ENCODE measurements around a stretch of chr1.

- PRO-cap, result no peak
Observed at GRCh38 chr1:33010524-33010832, 26.2 kb downstream of the AK2 start.

DNA sequence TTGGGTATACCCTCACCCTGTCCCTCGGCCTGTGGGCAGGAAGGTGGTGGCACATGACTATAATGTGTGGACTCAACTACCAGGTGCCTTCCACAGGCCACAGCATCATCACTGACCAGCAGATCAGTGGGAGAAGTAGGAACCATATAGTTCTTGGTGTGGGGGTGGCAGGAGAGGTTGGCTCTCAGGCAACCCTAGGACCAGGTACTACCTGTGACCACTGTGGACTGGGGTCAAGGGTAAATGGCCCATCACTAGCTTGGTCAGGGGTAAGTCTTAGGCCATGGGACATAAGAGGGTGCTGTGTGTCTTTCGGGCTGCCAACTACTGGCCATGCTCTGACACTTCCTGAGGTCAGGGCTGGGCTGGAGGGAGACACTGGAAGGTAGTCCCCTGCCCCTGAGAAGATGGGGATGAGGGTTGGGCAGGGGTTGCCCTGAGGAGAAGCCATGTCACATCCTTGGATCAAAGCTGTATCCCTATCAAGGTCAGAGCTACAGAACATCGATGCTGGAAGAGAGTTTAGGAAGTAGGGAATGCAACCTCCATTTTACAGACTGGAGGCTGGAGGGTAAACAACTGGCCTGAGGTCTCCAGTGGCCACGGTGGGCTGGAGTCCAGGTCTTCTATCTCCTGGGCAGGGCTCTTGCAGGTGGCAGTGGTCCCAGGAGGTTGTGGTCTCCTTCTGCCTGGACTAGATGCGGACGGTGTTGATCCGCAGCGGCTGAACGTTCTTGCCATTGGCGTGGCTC, 35.2 kb downstream of the TRIM62 start:
- PRO-cap, result no peak

GRCh38 chr1:33219962-33220342, 36.3 kb upstream of the ZNF362 start:
- PRO-cap, result no peak

- PRO-cap, result no peak
Observed at GRCh38 chr1:33299719-33300687, 20.9 kb downstream of the A3GALT2 start.

- PRO-cap, result no peak
Observed at GRCh38 chr1:34166754-34167341, 1.8 kb upstream of the CSMD2 start.

DNA sequence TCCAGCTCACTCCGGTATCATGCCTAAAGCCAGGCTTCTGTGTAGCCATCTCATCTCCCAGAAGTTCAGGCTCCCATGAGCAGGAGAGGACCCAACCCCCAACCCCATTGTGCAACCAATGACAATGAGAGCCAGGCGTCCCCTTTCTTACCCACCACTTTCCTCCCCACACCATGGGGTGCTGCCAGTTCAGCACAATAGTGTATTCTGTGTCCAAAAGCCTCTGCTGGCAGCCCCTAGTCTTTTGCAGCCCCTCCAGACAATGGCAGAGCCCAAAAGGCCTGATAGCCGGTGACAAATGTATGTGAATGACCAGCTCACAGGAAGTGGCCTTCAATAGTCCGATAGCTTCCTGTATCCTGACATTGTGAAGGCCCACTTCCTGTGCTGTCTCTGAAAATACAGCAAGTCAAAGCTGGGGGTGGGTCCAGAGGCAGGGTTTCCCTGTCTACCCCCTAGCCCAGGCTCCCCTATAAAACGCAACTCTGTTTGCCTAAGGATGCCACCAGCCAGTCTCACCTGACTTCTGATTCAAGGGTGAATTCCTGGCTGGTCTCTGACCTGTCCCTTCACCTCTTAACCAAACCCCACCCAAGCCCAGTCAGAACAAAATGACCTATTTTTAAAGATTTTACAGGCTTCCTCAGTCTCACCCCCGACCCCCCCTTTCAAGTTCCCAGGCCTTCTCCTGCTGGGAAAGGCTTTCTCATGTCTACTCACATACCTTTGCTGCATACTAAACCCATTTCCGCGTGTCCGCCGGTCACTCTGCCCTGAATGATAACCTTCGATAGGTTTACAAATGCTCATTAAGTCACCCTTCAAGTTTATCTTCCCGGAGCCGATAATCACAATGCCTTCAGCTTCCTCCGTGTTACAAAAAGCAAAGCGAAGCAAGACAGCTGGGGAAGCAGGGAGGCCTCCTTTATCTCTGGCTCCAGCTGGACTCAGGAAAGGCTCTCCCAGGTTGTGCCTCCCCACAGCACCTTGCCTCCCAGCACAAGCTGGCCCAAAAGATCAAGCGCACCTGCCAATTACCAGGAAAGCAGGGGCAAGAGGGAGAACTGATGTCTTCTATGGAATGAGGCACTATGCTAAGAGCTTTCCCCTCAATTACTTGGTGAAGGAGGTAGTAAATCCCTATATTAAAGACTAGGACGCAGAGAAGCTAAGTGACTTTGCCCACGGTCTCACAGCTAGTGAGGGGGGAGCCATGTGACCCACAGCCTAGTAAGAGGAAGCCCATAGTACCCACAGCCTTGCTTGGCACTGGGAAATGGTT, 16.2 kb downstream of the SMIM12 start:
- PRO-cap, result no peak

GRCh38 chr1:34845390-34845795, 14.2 kb downstream of the SMIM12 start:
- PRO-cap, result no peak

GRCh38 chr1:34851445-34851809, 8.1 kb downstream of the SMIM12 start:
- PRO-cap, result no peak

DNA sequence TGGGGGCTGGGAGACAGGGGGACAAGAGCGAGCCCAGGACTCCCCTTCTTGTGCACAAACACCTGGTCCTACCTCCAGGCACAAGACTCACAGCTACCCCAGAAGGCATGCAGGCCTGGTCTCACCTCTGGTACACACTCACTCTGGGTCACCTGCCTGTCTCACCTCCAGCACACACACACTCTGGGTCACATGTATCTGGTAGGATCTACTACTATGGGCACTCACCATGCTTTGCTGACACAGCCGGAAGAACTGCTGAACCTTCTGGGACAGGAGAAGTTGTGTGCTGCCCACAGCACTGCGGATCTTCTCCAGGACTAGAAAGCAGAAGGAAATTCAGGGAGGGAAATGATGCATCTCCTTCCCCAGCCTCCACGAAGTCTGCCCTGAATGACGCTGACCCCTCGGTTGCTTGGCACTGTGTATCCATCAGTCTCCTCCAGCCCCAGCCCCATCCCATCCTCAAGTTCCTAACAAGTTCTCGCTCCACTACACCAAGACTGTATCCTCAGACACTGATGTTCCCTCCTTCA, 7.8 kb upstream of the SMIM12 start:
- PRO-cap, result no peak

DNA sequence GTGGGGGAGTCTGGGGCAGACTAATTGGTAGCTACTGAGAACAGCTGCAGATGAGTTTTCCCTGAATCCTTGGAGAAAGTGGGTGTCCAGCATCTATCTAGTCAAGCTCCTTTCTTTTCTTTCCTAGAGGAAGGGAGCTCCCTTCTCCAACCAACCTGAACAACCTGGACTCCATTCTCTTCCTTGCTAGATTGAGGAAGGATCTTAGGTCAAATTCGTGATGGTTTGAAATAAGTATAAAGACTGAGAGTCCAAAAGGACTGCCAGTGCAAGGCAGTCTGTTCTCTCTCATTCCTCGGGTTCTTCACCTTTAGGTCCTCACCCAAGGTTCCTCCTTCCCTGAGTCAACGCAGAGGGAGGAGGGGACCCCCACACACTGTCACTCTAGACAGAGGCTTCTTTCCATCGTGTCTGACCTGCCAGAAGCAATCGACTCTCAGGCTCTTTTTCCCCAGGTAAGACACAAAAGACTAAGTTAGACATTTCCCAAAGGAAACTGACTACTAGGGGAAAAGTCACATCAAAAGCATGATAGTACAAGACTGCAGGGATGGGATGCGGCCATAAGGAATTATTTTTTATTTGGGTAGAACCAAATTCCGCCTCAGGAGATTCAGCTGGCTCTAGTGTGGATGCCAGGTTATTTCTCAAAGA, 12.2 kb downstream of the TMEM35B start:
- PRO-cap, result no peak

DNA sequence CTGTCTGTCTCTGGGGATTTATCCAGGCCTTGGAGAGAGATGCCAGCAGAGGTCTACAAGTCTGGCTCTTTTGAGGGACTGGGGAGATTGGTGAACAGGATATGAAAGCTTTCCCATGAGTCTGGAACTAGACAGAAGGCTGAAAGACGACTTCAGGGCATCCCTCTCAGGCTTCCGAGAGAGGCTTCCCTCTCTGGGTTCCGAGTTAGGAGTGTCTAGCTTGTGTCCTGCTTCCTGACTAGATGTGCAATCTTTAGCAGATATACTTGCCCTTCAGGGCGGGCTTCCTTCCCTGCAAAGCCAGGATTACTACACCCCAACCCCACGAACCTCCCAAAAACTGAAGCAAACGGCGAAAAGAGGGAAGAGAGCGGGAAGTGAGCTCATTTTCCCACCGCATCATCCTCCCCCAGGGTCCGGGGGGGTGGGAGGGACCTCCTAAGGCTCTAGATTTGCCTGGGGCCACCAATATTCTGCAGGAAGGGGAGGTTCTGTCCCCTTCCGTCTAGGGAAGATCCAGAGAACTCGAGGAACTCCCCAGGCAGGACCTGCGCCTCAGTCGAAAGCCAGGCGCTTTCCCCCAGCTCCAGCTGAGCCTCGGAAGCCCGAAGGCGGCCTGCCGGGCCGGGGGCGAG, 532 bp downstream of the TMEM35B start:
- PRO-cap, result no peak

DNA sequence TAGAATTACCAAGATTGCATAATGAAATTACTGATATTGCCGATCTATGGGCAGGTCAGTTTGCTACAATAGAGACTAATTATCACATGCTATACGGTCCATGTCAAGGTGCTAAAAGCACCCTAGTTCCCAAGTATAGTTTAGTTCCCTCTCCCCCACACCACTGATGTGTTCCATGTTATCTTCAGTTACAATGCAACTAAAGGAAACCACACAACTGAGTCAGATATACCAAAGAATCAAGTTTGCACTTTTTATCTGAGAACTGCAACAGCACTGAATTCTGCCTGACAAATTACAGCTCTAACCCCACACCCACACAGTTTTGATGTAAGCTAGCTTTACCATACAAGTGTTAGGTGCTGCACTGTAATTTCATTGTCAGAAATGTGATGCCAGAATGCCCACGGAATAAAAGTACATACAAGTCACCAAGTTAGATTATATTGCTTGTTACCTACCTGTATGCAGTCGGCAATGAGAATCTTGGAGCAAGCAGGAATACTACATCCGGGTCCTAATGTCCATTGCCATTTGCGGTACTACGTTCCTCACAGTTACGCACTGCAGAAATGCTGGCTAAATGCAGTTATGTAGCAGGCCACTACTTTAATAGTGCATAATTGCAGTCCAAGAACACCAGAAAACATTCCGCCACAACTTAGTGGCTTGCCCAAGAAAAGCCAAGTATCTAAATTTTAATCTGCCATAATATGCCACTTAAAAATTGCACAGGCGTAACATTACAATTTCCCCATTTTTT, 12.1 kb downstream of the SFPQ start:
- PRO-cap, result unidirectional peak, minus-strand start at position 323 of the sequence; unidirectional peak, minus-strand start at position 648 of the sequence

- PRO-cap, result no peak
Observed at GRCh38 chr1:35524998-35525637, 32.1 kb downstream of the KIAA0319L start.

- PRO-cap, result no peak
Observed at GRCh38 chr1:35595716-35596214, 22.7 kb downstream of the TFAP2E start.

- PRO-cap, result no peak
Observed at GRCh38 chr1:36066513-36067209, 17.2 kb upstream of the TEKT2 start.

- PRO-cap, result no peak
Observed at GRCh38 chr1:36135908-36137008, 11.2 kb upstream of the COL8A2 start.

DNA sequence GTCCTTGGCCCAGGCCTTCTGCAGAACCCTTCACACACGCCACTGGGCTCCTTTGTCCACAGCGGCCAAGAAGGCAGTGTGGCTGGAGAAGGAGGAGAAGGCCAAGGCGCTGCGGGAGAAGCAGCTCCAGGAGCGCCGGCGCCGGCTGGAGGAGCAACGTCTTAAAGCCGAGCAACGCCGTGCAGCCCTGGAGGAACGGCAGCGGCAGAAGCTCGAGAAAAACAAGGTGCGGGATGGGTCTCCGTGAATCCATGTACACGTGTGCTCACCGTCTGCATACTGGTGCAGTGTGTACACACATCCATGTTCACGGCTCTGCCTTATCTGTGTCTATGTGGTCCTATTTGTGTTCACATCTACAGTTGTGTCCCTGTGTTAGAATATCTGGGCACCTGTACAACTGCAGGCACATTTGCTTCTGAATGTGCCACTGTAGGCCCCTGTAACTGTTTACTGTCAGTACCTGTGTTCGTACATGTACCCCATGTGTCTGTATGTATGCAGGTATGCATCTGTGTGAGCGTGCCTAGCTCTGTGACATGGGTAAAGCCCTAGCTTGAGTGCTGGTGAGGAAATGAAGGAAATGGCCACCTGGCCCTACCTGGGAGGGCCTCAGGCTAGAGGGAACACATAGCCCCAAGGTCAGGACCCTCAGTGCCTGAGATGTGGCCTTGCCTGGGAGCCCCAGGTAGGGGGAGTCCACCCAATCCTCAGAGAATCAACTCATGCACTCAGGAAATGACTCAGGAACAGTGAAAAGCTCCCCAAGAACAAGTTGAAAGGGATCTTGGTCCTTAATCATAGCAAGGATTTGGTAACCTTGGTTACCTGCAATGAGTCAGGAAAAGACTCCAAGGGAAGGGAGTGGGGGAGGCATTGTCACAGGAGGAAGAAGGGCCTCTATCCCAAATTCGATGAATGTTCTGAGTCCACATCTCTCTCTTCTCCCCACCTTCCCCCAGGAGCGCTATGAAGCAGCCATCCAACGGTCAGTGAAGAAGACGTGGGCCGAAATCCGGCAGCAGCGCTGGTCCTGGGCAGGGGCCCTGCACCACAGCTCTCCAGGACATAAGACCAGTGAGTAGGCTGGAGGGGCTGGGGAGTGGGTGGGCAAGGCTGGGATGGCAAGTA, 16.8 kb downstream of the MAP7D1 start:
- PRO-cap, result no peak

DNA sequence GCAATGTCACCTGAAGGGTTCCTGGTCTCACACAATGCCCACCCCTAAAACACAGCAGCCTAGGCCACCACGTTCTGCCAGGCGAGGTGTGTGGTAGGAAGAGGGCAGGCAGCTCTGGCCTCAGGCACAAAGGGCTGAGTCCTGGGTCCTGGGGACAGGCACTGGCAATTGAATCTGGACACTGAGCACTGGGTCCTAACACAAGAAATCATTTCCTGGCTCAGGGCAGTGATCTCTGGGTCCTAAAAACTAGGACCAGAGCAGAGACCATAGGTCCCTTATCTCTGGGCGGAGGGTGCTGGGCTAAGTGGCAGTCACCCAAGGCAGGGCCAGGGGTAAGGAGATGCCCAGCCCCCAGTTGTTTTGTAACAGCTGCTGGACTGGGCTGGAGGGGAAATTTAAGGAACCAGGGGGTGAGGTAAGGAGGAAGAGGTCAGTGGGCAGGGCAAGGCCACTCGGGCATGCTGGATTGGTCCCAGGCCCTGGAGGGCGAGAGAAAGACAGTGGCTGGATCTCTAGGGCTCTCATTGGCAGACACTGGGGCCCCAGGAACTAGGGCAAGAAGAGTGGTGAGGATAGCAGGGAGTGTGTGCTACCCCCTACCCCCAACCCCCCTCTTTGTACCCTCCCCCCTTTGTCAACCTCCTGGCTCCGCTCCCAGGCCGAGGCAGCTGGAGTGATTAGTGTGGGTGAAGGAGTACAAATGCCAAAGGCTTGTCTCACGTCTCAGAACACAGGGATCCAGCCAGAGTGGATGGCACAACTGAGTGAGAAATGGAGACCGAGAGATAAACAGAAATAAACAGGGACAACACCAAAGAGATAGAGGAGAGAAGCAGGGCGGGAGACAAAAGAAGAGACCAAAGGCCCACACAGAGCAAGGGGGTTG, 20.7 kb upstream of the THRAP3 start:
- PRO-cap, result no peak

- PRO-cap, result no peak
Observed at GRCh38 chr1:36225301-36225957, 1.2 kb downstream of the THRAP3 start.

DNA sequence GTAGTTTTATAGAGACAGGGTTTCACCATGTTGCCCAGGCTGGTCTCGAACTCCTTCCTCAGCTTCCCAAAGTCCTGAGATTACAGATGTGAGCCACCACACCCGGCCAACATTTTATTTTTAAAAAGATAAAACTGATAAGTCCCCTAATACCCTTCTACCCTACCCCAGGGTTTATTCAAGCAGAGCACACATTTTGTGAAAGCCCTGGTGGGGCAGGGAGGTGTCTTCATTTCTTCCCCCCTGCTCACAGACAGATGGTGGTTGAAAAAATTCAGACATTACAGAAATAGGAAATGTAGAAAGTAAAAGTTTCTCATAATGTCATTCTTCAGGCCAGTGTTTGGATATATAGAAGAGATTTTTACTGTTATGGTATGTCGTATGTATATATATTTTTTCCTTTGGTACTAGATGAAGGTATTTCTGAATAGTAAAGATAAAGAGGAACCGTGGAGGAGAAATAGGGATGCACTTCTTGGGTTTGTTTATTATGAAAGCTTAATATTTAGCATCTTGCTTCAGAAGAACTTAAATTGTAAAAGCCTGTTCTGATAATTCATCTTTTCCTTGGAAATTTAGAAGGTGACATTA, 10.0 kb downstream of the THRAP3 start:
- PRO-cap, result unidirectional peak, plus-strand start at position 454 of the sequence